Daoy (cell line): Measurements from ENCODE around the gene SUMF1.

DNA sequence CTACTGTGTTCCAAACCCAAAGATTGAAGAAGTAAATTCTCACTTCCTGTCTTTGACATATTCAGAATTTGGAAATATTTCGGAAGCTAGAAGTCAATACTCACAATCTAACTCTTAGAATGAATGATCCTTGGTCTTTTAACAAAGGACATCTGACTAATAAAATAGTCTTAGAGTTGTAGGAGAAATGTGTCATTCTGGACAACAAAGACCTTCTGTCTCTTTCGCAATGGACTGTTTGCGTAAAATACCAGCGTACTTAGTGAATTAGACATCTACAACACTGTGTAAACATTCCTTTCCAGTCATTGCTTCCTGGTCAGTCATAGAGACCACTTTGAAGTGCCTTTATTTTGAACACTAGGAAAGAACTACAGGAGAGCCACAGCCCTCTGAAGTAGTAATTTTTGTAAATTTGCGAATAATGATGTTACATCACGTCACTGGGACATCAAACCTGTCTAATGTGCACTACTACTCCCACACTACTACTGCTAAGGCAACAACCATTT, 68.1 kb downstream of the CHL1 start:
- RAMPAGE, long total RNA: no peak

DNA sequence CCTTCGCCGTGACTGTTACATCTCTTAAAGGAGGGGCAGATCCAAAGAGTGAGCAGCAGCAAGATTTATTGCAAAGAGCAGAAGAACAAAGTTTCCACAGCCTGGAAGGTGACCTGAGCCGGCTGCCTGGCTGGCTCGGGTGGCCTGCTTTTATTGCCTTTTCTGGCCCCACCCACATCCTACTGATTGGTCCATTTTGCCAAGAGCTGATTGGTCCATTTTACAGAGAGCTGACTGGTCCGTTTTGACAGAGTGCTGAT, 338.9 kb downstream of the CHL1 start:
- RAMPAGE, long total RNA: no peak

- RAMPAGE, long total RNA: no peak
Observed at GRCh38 chr3:1805171-1805709, 293.4 kb upstream of the CNTN4 start.

GRCh38 chr3:3162867-3163636, 16.4 kb downstream of the CRBN start:
- RAMPAGE, long total RNA: no peak

DNA sequence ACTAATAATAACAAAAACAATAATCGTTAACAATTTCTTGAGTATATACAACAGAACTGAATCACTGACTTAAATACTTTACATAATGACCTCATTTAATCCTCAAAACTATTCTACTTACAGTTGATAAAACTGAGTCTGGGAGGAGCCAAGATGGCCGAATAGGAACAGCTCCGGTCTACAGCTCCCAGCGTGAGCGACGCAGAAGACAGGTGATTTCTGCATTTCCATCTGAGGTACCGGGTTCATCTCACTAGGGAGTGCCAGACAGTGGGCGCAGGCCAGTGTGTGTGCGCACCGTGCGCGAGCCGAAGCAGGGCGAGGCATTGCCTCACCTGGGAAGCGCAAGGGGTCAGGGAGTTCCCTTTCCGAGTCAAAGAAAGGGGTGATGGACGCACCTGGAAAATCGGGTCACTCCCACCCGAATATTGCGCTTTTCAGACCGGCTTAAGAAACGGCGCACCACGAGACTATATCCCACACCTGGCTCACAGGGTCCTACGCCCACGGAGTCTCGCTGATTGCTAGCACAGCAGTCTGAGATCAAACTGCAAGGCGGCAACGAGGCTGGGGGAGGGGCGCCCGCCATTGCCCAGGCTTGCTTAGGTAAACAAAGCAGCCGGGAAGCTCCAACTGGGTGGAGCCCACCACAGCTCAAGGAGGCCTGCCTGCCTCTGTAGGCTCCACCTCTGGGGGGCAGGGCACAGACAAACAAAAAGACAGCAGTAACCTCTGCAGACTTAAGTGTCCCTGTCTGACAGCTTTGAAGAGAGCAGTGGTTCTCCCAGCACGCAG, 163.9 kb downstream of the LRRN1 start:
- RAMPAGE, long total RNA: no peak

DNA sequence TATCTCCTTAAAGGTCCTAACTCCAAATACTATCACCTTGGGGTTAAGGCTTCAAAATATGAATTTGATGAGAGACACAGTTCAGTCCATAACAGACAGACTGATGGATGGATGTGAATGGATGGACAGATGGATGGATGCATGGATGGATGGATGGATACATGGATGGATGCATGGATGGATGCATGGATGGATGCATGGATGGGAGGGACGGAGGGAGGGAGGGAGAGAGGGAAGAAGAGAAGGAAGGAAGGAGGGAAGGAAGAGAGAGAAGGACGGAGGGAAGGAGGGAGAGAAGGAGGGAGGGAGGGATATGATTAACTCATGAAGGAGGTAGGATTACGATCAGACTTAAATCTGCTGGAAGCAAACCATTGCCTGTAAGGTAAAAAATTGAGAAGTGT, 192.4 kb downstream of the LRRN1 start:
- RAMPAGE, long total RNA: no peak

GRCh38 chr3:4350663-4351248, 47.6 kb downstream of the SETMAR start:
- RAMPAGE, long total RNA: no peak

- RAMPAGE, long total RNA: no peak
Observed at GRCh38 chr3:4355223-4356097, 52.3 kb downstream of the SETMAR start.

- RAMPAGE, long total RNA: no peak
Observed at GRCh38 chr3:4466672-4467638, at the start of gene SUMF1. TSS of gene SUMF1 (minus strand) at chr3:4467269.

GRCh38 chr3:4493970-4494302, 788 bp downstream of the ITPR1 start:
- RAMPAGE, long total RNA: no peak

DNA sequence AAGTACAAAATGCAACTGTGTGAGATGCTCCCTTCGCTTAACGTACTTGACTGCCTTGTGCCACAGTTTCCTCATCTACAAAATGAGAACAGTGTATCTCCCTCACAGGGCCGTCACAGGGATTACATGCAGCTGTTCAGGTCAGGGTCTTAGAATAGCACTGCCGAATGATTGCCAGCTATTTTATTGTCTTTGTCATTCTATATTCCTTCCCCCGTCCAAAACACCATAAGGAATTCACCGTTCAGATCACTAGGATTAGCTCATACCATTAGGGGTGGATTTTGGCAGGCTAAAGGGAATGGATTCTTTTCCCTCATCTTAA, 171.9 kb upstream of the BHLHE40 start:
- RAMPAGE, long total RNA: no peak

DNA sequence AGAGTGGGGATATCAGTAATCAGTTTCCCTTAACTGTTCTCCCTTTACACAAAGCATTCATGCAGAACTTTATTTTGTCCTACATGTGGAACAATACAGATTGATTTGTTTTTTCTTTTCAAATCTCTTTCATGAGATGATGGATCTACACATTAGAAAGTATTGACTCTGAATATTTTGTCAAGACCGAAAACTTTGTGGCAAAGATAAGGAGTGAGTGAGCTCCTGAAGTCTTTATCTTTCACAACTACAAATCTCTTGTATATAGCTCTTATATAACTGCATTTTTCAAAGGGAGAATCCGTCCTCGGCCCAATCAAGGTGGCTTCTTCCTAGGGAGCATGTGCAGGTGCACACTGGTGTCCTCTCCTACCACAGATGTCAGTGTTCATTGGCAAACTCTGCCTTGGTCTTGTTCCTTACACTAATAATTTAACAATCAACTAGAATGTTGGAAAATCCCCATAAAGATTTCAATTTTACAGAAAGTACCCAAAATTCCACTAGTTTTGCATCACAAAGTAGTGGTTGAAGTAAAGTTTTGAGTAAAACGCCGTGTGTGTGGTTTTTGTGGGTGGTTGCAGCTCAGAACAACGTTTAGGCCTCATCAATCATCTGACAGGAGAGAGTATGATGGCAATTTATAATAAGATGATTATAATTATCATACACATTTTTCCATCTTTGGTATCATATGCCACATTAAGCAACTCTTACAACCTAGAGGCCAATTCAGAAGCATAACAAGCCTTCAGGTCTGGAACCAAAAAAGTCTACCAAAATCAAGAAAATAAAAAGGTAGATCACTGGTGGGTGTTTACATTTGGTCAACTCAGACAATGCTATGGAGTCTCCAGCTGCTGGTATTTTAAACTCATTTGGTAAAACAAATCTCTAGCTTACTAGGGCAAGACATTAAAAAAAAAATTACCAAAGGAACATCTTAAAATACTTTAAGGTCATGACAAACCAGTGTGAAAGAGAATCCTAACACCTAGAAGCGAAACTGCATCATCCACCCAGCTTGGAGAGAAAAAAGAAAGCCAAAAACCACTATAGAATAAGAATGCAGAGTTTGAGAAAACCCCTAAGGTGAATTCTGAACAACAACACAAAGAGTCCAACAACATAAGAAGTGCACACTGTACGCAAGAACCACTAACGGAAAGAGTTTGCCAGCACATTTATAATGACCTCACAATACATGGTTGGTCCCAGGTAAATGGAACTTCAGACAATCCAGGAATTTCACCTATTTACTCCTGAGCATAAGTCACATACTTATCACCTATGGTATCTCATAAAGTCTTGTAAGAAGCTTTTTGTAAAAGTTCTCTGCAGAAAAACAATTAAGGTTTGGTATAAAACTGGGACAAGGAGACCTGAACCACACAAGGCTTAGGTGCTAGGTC, 128.8 kb upstream of the BHLHE40 start:
- RAMPAGE, long total RNA: no peak

DNA sequence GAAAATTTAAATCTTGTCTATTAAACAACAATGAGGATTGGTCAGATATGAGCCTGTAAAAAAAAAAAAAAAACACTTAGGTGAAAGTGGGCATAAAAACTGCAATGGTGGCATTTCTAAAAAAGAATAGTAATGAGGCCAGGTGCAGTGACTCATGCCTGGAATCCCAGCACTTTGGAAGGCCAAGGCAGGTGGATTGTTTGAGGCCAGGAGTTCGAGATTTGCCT, 38.4 kb upstream of the BHLHE40 start:
- RAMPAGE, long total RNA: no peak

- RAMPAGE, long total RNA: no peak
Observed at GRCh38 chr3:4981159-4981667, 2.0 kb downstream of the BHLHE40 start.

DNA sequence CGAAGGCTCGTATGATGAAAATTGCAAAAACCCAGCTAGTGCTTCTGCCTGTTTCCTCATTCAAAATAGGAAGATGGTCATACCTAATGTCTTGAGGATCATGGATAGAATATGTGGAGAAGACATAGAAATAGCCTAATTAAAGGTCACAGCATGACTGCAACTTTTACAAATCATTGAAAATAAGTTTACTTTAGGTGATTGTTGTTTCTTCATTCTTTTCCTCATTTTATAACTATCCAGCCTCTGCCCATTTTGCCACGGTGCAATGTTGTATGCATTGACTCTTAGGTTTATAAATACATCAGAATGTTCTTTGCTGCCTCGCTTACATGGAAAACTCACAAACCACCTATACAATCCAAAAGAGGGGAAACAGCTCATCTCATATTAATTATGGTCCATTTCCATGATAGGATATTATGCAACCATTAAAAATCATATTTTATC, 3.0 kb downstream of the BHLHE40 start:
- RAMPAGE, long total RNA: no peak

DNA sequence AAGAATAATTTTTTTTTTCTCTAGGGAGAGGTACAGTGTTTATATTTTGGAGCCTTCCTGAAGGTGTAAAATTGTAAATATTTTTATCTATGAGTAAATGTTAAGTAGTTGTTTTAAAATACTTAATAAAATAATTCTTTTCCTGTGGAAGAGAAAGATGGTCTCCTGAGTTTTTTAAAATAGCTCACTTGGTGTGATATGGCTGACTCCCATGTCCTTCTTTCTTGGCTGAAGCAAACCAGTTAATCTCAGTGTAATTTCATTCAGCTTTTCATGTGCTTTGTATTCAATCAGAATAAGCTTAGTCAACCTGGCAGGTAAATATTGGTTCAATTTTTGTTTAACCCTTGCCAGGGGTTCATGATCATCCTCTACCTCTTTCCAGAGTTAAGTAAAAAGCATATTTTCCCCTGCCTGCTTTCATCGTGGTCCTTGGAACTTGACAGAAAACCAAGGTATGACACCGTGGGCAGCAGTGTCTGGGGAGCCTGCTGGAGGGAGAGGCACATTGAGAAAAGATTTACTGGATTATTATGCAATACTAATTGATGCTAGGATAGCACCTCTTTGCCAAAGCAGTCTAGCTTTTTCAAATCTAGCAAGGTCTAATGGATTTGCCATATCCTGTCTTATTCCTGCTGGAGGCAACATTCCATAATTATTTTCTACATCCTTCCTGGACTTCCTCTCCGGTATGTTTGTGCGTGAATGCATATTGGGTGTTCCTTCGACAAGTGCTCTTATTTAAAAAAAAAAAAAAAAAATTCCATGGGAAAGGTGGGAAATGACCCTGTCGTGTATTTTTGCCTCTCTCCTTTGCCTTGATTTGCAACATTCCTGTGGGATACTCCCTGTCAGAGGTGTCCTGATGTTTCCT, 6.0 kb downstream of the BHLHE40 start:
- RAMPAGE, long total RNA: no peak

GRCh38 chr3:5016438-5016879, 37.2 kb downstream of the BHLHE40 start:
- RAMPAGE, long total RNA: no peak

DNA sequence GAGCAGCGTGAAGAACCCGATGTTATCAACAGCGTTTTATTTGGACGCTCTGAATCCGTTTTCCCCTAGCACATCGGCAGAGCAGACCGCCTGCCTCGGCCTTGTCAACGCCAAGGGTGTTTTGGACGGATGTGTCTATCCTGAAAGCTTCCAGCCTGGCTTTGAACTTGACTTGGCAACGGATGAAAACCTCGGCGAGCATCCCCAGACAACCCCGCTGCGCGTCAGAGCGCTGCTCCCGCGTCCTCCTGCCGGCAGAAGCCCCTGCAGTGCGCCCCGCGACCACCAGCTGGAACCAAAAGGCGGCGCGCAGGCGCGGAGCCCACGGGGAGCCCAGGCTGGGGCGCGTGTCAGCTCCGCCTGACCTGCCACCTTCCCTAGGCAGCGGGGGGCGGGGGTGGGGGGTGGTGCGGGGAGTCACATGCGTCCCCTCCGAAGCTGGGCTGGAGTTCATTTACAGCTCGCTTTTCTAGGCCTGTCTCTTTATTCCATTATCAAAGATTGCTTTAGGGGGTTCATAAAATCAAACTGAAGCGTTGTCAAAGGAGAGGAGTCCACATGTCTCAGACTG, 26.1 kb upstream of the ARL8B start:
- RAMPAGE, long total RNA: no peak

DNA sequence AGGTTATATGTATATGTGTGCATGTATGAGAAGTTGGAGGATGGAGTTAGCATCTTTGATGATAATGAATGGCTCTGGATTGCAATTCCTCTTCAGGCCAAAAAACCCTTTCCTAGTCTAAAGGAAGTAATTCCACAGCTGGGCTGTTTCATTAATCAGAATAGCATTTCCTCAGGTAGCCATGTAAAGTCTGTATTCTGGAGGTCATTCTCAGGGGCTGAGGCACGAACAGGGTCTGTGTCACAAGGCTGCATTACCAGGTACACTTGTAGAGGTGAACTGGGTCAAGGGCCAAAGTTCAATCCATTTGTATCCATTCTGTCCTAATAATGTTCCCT, 785.8 kb downstream of the GRM7 start:
- RAMPAGE, long total RNA: no peak

GRCh38 chr3:7739703-7740109, 761.9 kb upstream of the LMCD1 start:
- RAMPAGE, long total RNA: no peak